Mesangial cell (primary cell): ENCODE data around the gene MC5R.

DNA sequence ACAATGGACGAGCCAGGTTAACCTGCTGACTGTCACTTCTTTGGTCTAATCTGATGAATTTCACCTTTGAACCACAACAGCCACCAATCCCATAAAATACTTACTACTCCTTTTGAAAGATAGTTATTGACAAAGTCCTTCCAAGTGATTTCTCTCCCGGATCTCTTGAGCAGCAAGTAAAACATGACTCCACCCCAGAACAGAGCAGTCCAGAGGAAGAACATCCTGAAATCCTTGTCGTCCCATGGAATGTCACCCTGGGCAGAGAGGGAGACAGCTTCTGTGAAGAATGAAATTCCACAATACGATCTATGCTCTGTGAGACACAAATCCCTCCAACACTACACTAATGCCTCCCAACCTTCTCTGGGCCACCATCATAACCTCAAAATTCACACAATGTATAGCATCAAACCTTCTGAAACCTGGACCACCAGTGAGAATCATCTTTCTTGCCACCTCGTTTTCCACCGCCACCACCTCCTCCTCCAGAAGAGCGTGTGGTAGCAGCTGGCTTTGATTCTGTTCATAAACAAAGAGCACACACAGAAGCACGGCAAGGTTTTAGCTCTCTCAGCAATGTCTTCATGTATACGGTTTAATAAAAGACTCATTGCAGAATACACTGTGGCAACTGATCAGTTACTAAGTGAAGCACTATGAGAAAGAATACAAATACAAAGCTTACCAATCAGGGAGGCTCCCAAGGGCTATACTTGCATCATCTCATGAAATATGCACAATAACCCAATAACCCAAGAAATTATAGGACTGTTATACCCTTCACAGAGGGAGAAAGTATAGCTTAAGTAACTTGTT, 10.0 kb downstream of the AFG3L2 start:
- RAMPAGE, long total RNA = no peak

- RAMPAGE, long total RNA = no peak
These were observed 8.0 kb downstream of the PRELID3A start for GRCh38 chr18:12415588-12416193.

GRCh38 chr18:12503057-12503751, 95.5 kb downstream of the PRELID3A start:
- RAMPAGE, long total RNA = no peak

- RAMPAGE, long total RNA = no peak
These were observed 45.2 kb downstream of the SPIRE1 start for GRCh38 chr18:12612601-12613282.

- RAMPAGE, long total RNA = no peak
These were observed 64.7 kb downstream of the PTPN2 start for GRCh38 chr18:12819239-12819740.

DNA sequence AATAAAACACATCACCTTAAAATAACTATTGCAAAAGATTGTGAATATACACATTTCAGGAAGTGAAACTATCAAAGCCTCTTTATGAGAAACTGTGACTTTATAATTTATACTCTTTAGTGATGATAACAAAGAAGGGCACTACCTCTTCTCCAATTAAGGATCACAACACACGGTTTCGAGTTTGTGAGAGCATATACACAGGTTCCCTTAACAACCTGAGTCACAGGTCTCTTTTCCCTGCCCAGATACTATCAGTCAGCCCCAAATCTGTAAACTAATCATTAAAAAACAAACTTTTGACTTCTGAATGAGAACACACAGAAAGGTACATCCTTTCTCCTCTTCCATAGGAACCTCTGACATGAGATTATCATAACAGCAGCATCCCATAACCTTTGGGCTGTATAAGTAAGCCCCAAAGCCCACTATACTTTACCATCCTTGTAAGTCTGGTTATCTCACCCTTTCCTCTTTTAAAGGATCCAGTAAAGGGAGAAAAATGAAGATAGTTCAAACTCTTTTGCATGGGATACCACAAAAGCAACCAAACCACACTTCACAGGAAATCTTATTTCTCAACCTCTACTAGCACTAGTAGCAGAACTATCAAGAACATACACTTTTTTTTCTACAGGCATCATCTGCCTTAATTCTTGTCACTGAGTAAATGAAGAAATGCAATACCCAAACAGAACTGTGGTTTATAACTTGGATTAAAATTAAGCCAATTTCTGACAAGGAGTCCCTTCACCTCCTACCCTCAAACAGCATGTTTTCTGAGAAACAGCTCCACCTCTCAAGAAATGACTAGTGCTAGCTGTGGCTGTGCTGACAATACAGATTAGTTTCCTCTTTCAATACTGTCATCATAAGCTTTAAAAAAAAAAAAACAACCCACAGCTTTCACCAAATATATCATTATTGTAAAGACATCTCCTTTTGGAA, 44.7 kb downstream of the PTPN2 start:
- RAMPAGE, long total RNA = no peak

GRCh38 chr18:12883184-12884145, 572 bp downstream of the PTPN2 start:
- RAMPAGE, long total RNA = no peak

DNA sequence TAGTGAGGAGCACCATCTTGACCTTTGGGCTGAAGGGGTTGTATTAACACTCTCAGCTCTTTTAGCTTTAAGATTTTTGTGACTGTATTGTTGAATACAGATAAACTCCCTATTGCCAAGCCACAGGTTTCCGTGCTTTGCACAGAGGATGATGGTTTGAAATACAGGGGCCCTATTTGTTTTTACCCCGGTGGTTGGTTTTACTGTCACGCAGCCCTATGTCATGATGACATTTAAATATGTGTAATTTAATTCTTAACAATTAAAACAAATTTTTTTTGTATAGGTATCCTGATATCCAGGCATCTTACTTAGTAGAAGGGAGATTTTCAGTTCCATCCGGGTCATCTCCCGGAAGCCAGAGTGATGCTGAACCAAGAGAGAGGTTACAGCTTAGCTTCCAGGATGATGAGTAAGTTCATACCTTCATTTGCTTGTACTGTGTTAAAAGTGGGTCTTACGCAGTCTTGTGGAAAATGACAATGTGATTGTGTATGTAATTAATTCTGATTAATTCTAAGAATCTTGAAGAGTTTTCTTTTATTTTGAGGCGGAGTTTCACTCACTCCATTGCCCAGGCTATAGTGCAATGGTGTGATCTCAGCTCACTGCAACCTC, 10.1 kb downstream of the CEP192 start:
- RAMPAGE, long total RNA = no peak

- RAMPAGE, long total RNA = no peak
These were observed 52.8 kb upstream of the LDLRAD4 start for GRCh38 chr18:13165542-13166439.

GRCh38 chr18:13261655-13262199, 43.2 kb downstream of the LDLRAD4 start:
- RAMPAGE, long total RNA = no peak

GRCh38 chr18:13280332-13281063, 61.9 kb downstream of the LDLRAD4 start:
- RAMPAGE, long total RNA = no peak

DNA sequence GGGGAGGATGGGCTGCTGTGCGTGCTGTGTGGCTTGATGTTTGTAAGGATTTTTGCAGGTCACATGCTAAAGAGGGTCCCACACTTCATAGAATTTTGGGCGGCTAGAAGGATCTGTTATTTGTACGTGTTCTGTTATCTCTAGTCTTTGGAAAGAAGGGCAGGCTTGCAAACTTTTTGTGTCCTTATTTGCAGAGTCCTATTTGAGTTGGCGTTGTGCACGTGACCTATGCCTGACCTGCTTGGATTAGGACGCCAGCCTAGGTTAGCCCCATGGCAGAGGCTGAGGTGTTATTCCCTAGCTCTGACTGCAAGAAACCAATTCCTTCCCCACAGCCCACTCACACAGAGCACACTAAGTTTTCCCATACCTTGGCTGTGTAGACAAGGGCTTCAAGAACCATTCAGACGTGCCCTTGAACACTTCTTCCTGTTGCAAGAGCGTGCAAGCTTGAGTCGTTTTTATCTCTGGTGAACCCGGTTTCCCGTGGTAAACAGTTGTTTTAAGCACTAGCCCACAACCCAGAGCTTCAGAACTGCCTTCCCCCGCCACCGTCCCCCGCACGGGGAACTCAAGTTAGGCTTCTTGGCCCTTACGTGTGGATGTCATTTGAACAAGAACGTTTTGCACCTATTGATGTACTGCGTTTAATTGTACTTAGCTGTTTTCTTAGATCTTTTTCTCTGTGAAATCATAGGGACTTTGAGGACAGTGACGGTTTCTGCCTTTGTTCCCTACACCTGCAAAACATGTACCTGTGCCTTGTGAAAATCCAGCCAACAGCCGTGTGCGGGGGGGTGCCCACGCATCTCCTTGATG, 94.7 kb downstream of the LDLRAD4 start:
- RAMPAGE, long total RNA = no peak

DNA sequence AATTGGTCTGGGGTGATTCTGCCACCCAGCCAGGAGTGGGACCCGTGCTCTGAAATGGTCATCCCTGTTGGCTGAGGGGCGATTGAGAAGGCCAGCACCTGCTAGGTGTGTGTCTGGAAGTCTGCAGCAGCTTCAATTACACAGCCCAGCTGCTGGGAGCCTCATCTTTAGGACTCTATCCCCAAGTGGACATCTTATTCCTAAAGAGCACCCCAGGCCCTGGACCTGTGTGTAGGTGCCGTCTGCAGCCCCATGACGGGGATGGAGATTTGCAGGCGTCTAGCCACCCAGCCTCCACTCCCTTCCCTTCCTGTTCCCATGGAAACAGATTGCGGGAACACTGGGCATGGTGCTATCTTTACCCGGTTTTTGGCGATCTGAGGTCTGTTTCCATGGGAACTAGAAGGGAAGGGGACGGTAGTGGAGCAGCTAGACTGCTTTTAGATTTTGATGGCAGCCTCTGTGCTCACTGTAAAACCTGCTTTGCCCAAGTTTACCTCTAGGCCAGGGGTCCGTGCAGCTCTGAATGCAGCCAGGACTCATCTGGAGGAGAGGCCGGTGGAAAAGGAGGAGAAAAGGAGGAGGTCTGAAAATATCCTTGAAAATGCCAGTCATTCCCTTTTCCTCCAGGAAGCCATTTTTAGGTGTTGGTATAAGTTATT, 156.2 kb downstream of the LDLRAD4 start:
- RAMPAGE, long total RNA = no peak

GRCh38 chr18:13427290-13427956, 208.9 kb downstream of the LDLRAD4 start:
- RAMPAGE, long total RNA = no peak

DNA sequence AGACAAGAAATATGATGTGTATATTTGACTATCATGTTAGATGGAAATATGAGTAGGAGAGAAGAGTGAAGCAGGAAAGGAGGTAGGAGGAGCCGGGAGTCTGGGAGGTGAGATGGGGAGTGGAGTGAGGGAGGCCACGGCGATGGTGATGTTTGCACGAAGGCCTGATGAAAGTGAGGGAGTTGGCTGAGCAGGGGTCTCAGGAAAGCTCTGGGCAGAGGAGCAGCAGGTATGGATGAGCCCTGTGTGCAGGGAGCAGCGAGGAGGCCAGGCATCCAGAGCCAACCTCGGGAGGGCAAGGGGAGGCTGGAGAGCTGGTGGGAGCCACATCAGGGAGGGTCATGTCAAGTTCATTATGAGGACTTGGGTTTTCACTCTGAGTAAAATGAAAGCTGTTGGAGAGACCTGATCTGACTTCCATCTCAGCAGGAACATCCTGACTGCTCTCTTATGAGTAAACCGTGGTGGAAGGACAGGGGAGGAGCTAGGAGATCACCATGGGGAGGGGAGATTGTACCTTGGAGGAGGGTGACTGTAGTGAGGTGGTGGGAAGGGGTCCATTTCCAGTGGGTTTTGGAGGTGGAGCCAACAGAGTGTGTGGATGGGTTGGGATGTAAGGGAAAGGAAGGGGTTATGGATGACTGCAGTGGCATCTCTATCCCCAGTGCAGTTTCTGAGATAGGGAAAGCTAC, 209.7 kb downstream of the LDLRAD4 start:
- RAMPAGE, long total RNA = no peak

GRCh38 chr18:13438680-13439110, 220.1 kb downstream of the LDLRAD4 start:
- RAMPAGE, long total RNA = no peak

GRCh38 chr18:13610906-13611676, 115.3 kb downstream of the FAM210A start:
- RAMPAGE, long total RNA = no peak

DNA sequence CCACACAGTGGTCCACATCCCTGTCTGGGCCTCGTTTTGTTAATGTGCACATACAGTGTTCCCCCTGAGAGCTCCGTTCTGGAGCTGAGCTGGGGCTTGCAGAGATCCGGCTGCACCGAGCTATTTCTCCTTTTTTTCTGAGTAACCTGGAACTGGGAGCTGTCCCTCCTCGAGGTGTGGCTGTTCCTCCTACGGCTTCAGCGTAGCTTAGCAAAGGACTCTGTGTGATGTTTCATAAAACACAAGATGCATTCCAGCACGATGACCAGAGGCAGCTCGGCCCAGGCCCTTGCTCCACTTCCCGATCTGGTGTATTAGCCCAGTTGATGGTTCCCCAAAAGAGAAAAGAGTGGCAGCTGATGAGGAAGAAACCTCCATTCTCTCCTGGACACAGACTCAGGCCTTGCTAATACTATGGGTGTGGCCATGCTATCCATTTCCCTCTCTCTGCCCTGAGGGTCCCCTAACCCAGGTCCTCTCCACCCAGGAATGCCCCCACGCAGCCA, 103.0 kb downstream of the FAM210A start:
- RAMPAGE, long total RNA = no peak

- RAMPAGE, long total RNA = no peak
These were observed 5.0 kb downstream of the RNMT start for GRCh38 chr18:13731431-13732005.

DNA sequence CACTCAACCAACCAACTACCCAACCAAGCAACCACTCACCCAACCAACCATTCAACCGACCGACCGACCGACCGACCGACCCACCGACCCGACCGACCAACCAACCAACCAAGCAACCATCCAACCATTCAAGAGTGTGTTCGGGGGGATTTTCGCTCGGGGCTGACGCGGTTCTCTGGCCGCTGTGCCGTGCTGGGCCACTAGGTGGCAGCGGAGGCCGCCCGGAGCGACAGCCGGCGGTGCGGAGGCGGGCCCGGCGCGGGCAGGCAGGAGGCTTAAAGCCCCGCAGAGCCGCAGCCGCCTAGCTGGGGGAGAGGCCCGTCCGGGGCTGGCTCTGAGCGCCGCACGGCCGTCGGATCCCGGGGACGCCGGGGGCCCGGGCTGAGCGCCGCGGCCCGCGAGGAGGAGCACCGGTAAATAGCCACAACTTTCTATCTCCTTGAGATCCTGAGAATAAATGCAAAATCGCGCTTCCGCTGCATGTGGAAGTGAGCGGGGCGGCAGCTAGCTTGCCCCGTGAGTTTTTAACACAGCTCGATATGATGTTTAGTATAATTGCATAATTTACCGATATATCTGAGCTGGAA, at the start of gene MC5R:
TSS of gene MC5R (plus strand) at position 288 of the 587 bp plus-strand sequence.
- RAMPAGE, long total RNA = no peak